Fibroblast of villous mesenchyme (primary cell): ENCODE data around the gene SHH.

DNA sequence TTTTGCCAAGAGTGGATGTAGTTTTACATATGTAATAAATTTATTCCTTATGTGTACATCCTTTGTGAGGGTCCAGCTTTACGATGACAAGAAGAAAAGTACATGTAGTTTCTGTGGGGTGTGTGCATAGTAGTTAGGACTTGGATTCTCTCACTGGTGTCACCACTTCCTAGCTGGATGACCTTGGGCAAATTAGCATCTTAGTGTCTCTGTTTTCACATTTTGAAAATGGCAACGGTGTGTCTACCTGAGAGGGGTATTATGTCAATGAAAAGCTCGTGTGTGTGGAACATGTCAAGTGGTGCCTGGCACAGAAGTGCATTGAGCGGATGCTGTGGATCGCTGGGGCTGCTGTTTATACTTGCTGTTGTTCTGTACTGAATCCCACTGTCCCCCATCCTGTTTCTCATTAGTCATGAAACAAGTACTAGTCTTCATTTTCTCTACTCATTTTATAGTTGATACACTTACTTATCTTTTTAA lies 26.0 kb downstream of the RBM33 start:
- CAGE, long polyA plus RNA, result no peak

- CAGE, long polyA plus RNA, result no peak
Observed at GRCh38 chr7:155698207-155698828, 53.9 kb downstream of the RBM33 start.

DNA sequence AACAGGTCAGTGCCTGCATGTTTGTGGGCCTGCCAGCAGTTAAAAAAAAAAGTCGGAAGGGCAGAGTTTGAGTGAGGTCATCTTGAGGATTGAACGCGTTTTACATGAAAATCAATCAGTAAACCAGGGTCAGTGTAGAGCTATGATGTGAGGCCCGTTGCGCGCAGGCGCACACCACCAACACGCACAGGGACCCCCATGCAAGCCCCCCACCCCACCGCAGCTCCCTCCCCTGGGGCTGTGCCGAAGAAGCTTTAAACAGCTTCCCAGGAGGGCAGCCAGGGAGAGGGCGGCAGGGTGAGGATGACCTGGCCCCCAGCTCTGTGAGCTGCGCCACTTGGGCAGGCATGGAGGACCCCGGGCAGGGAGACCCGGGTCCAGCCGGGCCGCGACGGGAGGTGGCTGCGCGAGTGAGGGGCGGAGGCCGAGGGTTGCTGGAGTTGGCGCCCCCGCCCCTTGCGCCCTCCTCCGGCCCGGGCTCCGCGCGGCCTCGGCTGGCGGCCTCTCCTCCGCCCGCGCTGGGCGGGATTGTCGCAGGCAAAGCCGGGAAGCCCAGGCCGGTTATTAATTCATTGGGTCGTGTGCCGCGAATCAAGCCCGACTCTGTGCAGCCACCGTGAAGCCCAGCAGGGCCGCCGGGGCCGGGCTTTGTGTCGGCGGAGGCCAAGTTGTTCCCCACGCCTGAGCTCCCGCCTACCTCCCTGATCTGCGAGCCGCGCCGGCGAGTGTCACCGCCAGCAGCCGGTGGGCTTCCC lies 4.0 kb downstream of the SHH start:
- CAGE, long polyA plus RNA, result no peak

GRCh38 chr7:155811940-155812540 lies at the start of gene SHH:
Gene SHH, minus strand, starts transcription at chr7:155812463.
- CAGE, long polyA plus RNA, result no peak

- CAGE, long polyA plus RNA, result no peak
Observed at GRCh38 chr7:155959818-155960465, 147.7 kb upstream of the SHH start.

- CAGE, long polyA plus RNA, result no peak
Observed at GRCh38 chr7:156639529-156640353, 833 bp upstream of the RNF32 start.

GRCh38 chr7:156931935-156932596 lies 17.4 kb upstream of the NOM1 start:
- CAGE, long polyA plus RNA, result no peak

- CAGE, long polyA plus RNA, result no peak
Observed at GRCh38 chr7:156942518-156943152, 6.9 kb upstream of the NOM1 start.

DNA sequence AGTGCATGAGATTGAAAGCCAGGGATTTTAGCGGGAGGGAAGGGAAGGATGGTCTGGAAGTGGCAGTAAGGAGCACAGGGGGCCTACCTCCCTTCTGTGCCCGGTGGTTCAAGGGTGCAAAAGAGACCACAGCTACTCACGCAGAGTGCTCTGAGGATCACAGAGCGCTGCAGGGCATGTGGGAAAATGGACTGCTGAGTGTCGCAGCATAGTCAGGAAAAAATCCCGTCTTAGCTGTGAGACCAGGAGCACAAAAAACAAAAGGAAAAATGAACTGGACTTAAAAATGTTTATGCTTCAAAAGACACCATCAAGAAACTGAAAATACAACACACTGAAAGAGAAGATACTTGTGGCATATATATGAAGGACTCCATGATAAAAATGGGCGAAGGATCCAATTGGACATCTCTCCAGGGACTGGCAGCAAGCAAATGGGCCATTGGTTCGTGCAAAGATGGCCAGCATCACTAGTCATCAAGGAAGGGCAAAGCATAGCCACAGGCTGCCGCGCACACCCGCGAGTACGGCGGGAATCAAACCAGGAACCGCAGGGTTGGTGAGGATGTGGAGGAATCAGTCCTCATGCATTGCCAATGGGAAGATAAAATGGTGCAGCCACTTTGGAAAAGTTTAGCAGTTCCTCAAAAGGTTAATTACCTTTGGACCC lies 95.7 kb upstream of the DNAJB6 start:
- CAGE, long polyA plus RNA, result no peak

GRCh38 chr7:157277169-157277670 lies 59.6 kb upstream of the DNAJB6 start:
- CAGE, long polyA plus RNA, result no peak

- CAGE, long polyA plus RNA, result no peak
Observed at GRCh38 chr7:157352309-157352769, 15.5 kb downstream of the DNAJB6 start.

- CAGE, long polyA plus RNA, result no peak
Observed at GRCh38 chr7:157355965-157356747, 19.4 kb downstream of the DNAJB6 start.

DNA sequence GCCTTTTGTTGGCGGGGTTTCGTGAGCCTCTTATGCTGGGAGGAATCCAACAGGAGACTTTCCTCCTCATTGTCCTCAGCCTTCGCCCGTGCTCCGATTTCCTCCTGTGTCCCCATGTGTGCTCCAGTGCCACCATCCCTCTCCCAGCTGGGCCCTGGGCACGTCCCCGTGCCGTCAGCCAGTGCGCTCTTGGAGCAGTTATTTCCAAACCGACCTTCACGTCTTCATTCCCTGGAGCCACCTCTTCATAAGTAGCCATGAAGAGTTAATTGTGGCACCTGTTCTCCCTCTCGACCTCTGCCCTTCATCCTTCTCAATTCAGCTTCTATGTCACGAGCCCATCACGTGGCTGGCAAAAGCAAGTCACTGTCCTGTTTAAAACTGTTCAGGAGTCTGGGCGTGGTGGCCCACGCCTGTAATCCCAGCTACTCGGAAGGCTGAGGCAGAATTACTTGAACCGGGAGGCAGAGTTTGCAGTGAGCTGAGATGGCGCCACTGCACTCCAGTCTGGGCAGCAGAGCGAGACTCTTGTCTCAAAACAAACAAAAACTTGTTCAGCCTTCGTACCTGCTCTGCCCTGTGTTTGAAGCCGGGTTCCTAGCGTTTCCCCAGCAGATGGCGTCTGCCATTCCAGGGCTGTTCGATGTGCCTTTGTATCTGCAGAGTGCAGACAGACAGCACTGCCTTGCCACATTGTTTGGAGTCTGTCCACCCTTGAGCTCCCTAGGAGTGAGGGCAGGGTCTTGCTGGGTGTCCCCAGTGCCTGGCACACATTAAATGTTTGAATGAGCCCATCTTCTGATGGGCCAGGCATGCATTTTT lies 60.9 kb downstream of the DNAJB6 start:
- CAGE, long polyA plus RNA, result no peak

- CAGE, long polyA plus RNA, result no peak
Observed at GRCh38 chr7:157614814-157616020, 278.4 kb downstream of the DNAJB6 start.

GRCh38 chr7:158015599-158016281 lies 571.9 kb downstream of the PTPRN2 start:
- CAGE, long polyA plus RNA, result no peak

GRCh38 chr7:158402962-158403575 lies 184.6 kb downstream of the PTPRN2 start:
- CAGE, long polyA plus RNA, result no peak

DNA sequence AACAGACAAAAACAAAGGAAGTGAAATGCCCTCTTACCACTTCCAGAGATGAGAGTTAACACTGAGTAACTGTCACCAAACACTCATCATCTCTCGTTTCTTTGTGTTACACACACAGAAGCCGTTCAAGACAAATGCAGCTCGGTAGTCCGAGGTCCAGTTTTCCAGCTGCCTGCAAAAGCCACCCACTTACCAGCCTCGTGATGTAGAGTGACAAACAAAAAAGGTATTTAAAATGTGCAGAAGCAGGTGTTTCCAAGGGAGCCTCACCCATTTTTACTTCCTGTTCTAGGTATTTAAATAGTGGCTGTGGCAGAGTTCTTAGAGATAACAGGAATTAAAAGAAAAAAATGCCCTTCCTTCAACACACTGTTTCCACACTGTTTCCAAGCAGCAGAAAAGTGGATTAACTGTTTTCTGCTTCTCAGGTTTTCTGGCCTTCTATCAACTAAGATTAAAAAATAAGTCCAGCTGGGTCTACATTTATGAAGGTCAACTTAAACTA lies 5.9 kb downstream of the PTPRN2 start:
- CAGE, long polyA plus RNA, result no peak

DNA sequence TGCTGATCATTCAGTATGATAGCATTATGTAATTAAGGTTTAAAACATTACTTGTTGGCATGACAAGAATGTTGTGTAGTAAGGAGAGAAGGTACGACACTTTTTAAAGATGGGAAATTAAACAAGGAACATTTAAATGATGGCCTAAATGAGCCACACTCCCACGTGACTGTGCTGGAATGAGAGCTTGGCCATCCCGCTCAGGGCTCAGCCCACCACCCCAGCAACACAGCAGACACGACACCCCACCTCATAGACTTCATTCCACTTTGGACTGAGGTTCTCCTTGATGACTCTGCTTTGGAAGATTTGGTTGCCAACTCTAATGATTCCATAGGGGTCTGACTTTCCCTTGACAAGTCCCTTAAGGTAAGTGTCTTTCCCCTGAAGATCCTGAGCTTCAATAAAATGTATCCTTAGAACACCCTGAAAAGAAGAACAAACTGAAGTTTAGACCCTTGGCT lies 59.9 kb upstream of the NCAPG2 start:
- CAGE, long polyA plus RNA, result no peak

DNA sequence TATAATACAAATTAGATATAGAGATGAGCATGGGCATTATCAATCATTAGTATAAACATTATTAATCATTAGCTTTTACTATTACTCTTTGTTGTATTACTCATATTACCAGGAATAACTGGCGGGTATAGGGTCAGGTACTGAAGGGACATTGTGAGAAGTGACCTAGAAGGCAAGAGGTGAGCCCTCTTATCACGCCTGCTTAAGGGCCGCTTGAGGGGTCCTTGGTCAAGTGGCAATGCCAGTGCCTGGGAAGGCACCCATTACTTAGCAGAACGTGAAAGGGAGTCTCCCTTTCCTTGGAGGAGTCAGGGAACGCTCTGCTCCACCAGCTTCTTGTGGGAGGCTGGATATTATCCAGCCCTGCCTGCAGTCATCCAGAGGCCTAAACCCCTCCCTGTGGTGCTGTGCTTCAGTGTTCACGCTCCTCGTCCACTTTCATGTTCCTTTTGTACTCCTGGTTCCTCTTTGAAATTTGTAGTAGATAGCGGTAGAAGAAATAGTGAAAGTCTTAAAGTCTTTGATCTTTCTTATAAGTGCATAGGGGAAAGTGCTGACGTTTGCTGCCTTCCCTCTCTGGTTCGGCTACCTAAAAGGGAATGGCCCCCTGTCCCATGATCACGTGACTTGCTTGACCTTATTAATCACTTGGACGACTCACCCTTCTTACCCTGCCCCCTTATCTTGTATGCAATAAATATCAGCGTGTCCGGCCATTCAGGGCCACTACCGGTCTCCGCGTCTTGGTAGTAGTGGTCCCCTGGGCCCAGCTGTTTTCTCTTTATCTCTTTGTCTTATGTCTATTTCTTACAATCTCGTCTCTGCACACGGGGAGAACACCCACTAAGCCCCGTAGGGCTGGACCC lies 5.6 kb upstream of the ESYT2 start:
- CAGE, long polyA plus RNA, result no peak

GRCh38 chr7:159015171-159016213 lies 129.2 kb downstream of the VIPR2 start:
- CAGE, long polyA plus RNA, result no peak